ENCODE data around the gene LRCH1.

DNA sequence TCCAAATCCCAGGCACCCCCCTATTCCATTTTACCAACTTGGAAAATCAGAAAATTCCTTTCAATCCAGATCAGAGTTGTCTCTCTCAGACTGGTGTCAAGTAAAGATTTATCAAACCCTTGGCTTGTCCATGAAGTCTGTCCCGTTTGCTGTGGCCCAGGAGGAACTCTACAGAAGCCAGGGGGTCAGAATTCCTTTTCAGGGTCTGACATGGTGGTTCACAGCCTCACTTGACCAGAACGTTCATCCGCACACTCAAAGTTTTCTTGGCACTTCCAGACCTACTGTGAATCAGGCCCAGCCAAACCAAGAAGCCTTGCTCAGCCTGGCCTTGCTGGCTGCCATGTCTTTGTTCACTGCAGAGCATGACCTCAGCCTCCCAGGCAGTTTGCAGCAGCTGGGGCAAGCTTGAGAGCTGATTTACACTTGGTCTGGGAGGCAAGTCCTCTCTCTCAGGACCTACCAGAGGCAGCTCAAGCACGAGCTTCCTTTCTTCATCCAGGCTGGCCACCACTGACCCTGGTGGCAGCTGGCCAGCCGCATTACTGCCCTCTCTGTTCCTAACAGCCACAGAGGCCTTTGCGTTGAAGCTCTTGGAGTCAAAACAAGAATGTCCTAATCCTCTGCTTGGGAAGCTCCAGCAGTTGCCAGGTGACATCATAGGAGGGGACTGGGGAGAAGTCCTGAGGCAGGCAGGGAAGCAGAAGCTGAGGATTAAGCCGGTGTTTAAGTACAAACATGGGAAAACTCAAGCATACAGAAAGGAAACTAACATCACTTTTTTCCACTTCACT lies 85.8 kb downstream of the NUFIP1 start:
- PRO-cap: bidirectional peak, plus-strand start at position 677 of the sequence, minus-strand start at position 390 of the sequence

- PRO-cap: unidirectional peak, minus-strand start at chr13:44917676; bidirectional peak, plus-strand start at chr13:44918148, minus-strand start at chr13:44917998
These were observed 71.5 kb downstream of the NUFIP1 start for GRCh38 chr13:44917546-44918298.

GRCh38 chr13:45143548-45143915 lies 23.2 kb downstream of the GTF2F2 start:
- PRO-cap: no peak

DNA sequence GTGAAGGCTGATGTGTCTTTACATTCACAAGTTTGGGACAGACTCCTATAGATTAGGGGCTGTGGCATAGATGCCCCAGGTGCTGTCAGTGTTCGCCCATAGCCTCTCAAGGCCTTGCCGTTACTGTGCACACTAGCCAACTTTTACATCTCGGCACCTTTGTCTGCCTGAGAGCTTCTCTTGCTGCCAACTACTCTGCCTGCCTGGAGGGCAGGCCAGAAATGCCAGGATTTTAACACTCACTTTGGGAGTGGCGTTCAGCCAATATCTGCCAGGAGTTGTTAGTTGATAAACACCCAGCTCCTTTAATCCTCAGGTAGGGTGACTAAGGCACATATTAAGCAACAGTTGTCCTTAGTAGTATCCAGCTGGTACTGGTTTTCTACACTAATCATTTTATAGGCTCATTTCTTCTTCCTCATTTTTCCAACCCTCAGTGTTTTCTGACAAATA lies 32.7 kb downstream of the KCTD4 start:
- PRO-cap: no peak

GRCh38 chr13:45170413-45170891 lies 30.4 kb downstream of the KCTD4 start:
- PRO-cap: no peak

DNA sequence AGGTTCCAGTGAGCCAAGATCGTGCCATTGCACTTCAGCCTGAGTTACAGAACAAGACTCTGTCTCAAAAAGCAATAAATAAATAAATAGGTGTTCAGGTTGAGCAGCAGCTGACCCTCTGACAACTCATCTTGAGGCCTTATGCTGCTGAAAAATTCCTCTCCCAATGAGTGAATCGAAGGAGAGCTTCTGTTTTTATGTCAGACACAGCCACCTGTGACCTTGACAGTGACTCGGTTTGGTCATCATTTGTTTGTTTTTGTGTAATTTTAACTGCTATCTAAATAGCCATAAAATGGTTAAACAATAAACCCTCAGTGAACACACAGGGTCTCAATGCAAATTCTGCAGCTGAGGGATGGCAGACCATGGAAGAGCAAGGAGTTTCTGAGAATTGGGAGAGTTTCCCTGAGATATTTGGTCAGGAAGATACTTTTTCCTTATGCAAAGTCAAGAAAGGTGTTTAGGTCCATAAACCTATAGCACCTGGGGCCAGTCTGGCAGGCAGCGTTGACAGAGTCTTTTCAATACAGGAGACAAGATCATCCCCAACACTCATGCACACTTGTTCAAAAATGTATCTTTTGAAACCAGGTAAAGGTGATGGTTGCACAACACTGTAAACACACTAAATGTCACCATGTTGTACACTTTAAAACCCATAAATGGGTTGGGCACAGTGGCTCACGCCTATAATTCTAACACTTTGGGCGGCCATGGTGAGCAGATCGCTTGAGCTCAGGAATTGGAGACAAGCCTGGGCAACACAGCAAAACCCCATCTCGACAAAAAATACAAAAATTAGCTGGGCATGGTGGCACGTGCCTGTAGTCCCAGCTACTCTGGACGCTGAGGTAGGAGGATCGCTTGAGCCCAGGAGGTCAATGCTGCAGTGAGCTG lies 16.6 kb upstream of the SLC25A30 start:
- PRO-cap: no peak

GRCh38 chr13:45968607-45969204 lies 83.8 kb downstream of the ZC3H13 start:
- PRO-cap: no peak

DNA sequence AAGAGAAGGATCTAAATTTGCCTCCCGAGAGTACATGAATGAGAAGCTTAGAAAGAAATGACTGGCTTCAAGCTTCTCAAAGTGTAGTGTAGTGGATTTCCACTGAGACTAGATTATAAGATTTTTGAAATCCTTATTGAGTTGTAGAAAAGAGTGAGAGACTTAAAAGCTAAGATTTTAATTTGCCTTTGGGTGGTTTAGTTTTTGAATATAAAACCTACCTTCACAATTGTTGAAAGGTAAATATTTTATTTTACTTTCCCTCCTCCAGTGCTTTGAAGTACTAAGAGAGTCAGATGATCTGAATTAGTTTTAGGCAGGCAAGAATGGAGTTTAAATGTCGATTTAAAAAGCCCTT lies 19.5 kb upstream of the ZC3H13 start:
- PRO-cap: no peak

- PRO-cap: no peak
These were observed 2.3 kb upstream of the LCP1 start for GRCh38 chr13:46184226-46184685.

DNA sequence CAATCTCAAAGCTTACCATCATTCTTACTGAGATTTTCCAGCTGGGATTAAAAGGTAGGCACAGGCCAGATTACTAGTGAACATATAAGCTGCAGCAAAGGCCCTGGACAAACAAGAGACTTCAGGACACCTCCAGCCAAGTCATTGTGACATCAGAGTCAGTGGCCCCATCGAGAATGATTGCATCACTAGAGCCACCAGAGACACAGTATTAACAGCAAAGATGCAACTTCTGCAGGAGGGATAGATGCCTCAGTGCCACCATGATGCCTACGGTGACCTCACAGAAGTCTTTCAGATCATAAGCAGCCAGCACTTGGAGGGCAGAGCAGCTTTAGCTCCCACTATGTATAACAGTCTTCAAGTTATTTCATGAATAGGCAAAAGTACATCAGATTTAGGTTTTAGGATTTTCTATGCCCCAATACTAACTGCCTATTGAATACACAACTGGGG lies 8.6 kb downstream of the RUBCNL start:
- PRO-cap: no peak

GRCh38 chr13:46552670-46553881 lies at the start of gene LRCH1:
LRCH1 (plus strand) TSS chr13:46553170.
- PRO-cap: bidirectional peak, plus-strand start at chr13:46553179, minus-strand start at chr13:46553024

GRCh38 chr13:46553882-46554482 lies 1.0 kb downstream of the LRCH1 start:
- PRO-cap: bidirectional peak, plus-strand start at chr13:46554024, minus-strand start at chr13:46554045; bidirectional peak, plus-strand start at chr13:46554103, minus-strand start at chr13:46554099

DNA sequence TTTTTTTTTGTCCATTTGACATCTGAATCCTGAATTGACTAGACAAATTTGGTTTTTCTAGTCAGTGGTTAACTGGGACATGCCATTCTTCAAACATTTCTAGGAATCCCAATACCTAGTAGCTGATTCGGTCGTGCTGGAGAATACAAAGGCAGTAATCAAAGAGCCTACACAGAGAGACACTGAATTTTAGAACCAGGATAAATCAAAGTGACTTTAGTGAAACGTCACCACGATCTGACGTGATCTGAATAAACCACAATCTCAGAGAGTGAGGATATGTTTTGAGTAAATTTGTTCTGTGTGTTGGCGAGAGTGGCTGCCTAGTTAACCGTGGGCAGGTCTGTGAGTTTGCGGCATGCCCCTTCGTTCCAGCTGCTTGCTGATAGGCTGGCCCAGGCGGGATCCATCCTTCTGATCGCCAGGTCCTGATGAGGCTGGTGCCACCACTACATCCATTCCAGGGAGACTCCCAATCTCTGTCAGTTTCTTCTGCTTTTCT lies 40.4 kb downstream of the LRCH1 start:
- PRO-cap: no peak

- PRO-cap: no peak
These were observed 95.2 kb downstream of the LRCH1 start for GRCh38 chr13:46648146-46648617.

DNA sequence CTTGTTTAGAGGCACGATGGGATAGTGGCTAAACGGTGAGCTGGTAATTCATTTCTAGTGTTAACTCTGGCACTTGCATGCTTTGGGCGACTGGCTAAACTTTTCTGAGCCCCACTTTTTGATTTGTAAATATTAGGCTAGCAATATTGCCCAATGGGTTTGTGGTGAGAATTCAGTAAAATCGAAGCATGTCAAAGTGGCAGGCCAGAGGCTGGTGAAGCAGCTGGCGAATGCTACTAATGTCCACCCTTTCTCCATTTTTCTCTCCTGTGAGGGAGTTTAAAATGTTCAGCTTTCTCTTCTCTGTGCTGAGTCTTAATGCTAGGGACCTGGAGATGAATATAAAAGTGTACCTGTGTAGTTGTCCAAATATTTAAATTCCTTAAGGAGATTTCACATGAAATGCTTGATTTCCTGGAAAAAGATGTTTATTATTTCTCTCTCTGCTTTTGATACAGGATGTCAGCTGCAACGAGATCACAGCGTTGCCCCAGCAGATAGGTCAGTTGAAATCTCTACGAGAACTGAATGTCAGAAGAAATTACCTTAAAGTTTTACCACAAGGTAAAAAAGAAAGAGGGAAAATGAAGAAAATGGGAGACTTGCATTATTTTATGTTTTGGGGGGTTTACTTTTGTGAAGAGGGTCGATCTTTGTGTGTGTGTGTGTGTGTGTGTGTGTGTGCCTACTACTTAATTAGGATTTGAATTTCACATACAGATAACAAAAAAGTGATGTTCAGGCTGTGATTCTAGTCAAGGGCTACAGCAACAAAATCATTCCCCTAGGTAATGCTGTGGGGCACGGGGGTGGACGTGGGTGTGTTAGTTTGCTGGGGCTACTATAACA lies 115.5 kb downstream of the ESD start:
- PRO-cap: no peak

- PRO-cap: no peak
These were observed 214.1 kb upstream of the HTR2A start for GRCh38 chr13:47110787-47111523.

DNA sequence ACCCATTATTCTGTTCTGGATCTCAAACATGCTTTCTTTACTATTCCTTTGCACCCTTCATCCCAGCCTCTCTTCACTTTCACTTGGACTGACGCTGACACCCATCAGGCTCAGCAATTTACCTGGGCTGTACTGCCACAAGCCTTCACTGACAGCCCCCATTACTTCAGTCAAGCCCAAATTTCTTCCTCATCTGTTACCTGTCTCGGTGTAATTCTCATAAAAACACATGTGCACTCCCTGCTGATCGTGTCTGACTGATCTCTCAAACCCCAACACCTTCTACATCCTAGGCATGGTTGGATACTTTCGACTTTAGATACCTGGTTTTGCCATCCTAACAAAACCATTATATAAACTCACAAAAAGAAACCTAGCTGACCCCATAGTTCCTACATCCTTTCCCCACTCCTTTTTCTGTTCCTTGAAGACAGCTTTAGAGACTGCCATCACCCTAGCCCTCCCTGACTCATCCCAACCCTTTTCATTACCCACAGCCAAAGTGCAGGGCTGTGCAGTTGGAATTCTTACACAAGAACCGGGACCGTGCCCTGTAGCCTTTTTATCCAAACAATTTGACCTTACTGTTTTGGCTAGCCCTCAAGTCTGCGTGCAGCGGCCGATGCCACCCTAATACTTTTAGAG lies 22.2 kb downstream of the NUDT15 start:
- PRO-cap: no peak

DNA sequence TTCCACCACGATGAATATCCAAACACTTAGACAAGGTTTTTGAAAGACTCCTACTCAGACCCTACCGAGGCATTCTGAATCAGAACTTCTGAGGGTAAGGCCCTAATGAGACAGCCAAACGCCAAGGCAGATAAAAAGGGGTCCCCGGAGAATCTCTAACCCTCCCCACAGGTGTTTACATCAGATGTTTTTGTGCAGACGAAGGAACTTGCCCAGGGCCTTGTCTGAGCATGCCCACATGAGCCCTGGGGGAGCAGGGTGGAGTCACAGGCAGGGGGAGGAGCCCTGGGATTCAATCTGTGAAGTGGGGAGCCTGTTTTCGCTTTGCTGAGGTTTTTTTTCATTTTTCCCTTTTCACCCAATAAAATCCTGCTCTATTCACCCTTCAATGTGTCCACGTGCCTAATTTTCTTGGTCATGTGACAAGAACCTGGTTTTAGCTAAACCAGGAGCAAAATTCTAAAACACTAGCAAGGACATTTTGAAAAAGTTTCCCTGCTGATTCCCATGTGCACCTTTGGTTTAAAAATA lies 61.6 kb upstream of the MED4 start:
- PRO-cap: no peak

GRCh38 chr13:48317812-48318433 lies 14.4 kb downstream of the RB1 start:
- PRO-cap: no peak

GRCh38 chr13:48446505-48447028 lies 33.7 kb upstream of the LPAR6 start:
- PRO-cap: no peak

Measured in tibial artery (tissue), 1 donor.